Thyroid gland (tissue), 7 donors: ENCODE measurements around a stretch of chr1.

- PRO-cap, 2 experiments, result no peak in any of the 2 experiments
- RAMPAGE, long total RNA, 5 experiments, result no peak in any of the 5 experiments
Observed at GRCh38 chr1:226942935-226943739, 3.0 kb downstream of the COQ8A start.

DNA sequence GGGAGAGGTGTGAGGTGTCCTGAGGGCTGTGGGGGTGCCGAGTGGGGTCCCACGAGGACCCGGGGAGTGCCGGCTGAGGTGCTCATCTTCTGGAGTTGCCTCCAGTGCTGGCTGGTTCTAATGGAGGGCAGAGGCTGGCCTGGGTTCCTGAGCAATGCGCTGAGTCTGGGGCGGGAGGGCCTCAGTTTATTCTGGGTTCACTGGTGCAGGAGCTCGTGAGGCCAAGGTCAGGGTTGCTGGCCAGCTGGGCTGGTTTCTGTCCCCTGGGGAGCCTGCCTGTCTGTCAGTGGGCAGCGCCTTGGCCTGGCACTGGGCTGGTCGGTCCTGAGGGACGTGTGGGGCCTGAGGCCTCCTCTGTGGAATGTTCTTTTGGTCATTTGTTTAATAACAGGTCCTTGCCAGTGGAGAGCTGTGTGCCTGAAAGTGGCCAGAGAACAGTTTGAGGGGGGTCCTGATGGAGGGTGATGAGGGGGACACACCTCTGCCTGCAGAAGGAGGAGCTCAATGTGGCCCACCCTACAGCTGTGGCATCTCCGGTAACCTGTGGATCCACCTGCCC, 34.4 kb downstream of the COQ8A start:
- PRO-cap, 2 experiments, result no peak in any of the 2 experiments
- RAMPAGE, long total RNA, 5 experiments, result no peak in any of the 5 experiments

DNA sequence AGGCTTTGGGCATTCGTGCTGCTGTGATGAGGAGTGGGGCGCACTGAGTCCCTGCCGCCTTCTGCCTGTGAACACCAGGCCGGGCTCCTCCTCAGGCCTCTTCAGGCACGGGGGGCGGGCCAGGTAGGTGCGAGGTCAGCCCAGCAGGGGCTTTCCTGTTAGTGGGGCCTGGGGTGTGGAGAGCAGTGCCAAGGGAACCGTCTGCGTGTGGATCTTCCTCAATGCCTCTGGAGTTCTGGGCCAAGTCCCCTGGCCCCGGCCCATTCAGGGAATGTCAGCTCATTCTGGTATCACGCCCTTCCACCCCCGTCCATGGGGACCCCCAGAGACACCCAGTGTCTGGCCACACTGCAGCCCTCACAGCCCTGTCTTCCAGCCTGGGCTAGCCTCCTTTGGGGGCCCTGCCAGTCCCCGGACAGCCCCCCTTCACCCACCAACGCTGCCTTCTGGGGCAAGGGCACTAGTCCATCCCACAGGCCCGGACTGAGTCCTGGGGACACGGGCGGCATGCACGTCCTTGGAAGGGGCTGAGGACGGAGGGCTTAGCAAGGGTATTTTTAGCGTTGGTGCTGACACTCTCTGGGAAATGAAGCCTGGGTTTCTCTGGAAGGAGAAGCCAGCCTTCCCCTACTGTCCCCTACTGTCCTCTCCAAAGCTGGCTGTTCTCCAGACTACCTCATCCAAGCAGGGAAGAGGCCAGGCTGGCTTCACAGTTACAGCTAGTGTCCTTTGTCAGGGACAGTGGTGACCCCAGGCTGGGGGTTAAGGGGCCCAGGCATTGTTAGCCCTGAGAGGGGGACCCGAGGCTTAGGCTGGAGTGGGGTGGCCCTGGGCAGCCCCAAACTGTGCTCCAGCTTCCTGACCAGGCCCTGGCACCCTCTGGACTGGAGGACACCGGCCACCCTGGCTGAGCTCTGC, 39.4 kb downstream of the COQ8A start:
- PRO-cap, 2 experiments, result no peak in any of the 2 experiments
- RAMPAGE, long total RNA, 5 experiments, result no peak in any of the 5 experiments

GRCh38 chr1:227034285-227034938, 94.3 kb downstream of the COQ8A start:
- PRO-cap, 2 experiments, result no peak in any of the 2 experiments
- RAMPAGE, long total RNA, 5 experiments, result no peak in any of the 5 experiments

- PRO-cap, 2 experiments, result no peak in any of the 2 experiments
- RAMPAGE, long total RNA, 5 experiments, result no peak in any of the 5 experiments
Observed at GRCh38 chr1:227058081-227058822, 118.2 kb downstream of the COQ8A start.

DNA sequence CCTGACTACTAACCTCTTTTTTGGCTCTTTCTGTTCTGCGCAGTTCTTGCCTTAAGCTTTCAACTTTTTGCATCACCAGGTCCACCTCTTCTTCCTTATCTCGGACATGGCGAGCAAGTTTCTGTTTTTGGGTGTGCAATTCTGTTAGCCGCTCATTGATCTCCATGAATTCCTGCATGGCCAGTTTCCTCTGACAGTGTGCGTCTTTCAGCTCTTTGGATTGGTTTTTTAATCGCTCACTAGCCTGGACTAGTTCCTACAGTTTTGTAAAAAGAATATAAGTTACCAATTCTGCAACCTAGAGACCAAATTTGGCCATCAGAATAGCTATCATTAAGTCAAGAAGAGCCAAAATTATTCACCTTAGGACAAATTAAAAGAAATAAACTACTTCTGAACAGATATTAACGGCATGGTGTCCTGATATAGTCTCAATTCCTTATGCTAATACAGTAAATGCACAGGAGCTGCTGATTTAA, 172.6 kb downstream of the COQ8A start:
- PRO-cap, 2 experiments, result no peak in any of the 2 experiments
- RAMPAGE, long total RNA, 5 experiments, result no peak in any of the 5 experiments

- PRO-cap, 2 experiments, result peak in 2 of 2 experiments; most common plus-strand start chr1:227559126 (in 2); most common minus-strand start chr1:227558952 (in 2)
- RAMPAGE, long total RNA, 5 experiments, result no peak in any of the 5 experiments
Observed at GRCh38 chr1:227558844-227559408, 4.4 kb upstream of the ZNF678 start.

DNA sequence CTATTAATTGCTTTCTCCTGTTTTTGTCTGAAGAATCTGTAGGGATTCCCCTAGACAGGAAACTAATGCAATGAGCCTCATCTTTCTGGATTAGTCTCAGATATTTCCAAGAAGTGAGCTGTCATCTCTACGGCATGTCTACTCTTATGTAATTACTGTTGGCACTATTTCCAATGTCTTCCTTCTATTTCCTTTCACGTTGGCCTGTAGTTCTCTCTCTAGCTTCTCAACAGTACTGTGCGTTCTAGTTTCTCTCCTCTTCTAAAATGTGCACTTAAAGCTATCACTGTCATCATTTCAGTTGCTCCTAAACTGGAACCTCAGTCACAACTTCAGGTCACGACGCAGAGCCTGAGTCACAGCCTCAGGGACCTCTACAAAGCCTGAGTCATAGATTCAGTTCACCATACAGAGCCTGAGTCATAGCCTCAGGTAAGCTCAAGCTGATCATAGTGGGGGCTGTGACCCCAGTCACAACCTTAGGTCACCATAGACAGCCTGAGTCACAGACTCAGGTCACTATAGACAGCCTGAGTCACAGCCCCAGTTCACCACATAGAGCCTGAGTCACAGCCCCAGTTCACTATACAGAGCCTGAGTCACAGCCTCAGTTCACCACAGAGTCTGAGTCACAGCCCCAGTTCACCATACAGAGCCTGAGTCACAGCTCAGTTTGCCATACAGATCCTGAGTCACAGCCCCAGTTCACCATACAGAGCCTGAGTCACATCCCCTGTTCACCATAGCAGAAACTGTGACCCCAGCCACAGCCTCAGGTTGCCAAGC, 13.1 kb downstream of the WNT9A start:
- PRO-cap, 2 experiments, result no peak in any of the 2 experiments
- RAMPAGE, long total RNA, 5 experiments, result no peak in any of the 5 experiments

- PRO-cap, 2 experiments, result peak in 2 of 2 experiments; most common plus-strand start chr1:228082893 (in 1); most common minus-strand start chr1:228083063 (in 2)
- RAMPAGE, long total RNA, 5 experiments, result start-site peak on the plus strand in 1 of 5 experiments, at chr1:228083060-228083150 at its widest, 59 reads per replicate
Observed at GRCh38 chr1:228082849-228083849, 641 bp downstream of the ARF1 start.

GRCh38 chr1:228087145-228087816, 4.8 kb downstream of the ARF1 start:
- PRO-cap, 2 experiments, result no peak in any of the 2 experiments
- RAMPAGE, long total RNA, 5 experiments, result no peak in any of the 5 experiments

DNA sequence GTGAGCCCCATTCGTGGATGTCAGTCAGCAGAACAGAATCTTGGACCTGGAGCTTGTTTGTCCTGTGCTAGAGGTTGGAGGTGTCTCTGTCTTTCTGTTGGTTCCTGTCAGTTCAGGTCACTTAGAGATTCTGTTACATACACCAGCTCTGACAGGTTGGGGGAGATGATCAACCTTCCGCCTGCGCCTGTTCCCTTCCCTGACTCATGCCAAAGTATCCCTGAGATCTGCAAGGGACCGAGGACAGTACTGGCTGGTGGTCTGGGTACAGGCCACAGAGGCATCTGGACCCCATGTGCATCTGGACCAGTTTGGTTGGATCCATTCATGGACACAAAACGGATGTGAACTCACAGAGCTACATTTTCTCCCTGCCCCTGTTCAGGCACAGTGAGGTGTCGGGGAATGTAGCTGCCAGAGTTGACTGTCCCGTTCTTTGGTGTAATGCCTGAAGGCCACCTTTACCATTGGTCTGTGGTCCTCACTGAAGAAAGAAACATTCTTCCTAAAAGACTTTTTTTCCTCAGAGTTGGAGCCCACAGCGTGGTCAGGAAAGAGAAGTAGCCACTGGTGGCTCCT, 10.1 kb downstream of the ARF1 start:
- PRO-cap, 2 experiments, result no peak in any of the 2 experiments
- RAMPAGE, long total RNA, 5 experiments, result no peak in any of the 5 experiments

- PRO-cap, 2 experiments, result no peak in any of the 2 experiments
- RAMPAGE, long total RNA, 5 experiments, result no peak in any of the 5 experiments
Observed at GRCh38 chr1:228093079-228093710, 9.9 kb downstream of the C1orf35 start.

DNA sequence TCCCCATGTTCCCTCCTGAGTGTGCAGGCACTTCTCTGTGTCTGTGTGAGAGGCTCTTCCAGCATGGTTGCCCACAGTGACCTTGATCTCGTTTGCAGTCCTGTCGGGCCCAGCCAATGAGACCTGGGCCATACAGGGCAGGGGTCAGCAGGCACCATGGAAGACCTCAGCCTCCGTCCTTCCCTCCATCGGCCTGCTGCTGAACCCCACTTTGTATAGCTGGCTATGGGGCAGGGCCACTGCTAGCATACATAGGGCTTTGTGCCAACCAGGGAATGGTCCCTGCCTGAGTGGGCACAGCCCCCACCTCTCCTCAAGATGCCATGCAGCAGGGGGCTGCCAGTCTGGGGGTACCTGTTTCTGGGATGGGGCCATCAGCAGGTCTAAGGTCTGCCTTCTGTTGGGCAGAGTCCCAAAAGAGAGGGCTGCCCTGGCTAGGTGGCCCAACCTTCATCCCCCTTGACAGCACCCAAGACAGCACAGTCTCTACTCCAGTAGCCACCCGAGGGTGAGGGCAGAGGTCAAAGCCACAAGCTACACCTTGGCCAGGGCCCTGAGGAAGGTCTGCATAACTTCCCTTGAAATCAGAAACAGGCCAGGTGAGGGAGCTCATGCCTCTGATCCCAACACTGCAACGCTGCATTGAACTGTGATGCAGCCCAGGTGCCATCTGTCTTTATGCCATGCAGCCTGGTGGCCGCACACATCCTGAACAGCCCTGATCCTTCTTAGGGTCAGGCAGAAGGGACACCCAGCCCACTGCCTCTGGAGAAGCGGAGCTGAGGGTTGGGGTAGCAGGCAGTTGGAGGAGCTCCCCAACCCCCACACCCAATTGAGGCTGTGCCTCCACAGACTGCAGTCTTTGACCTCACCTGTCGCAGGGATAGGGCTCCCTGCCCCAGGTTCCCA, 3.5 kb downstream of the C1orf35 start:
- PRO-cap, 2 experiments, result no peak in any of the 2 experiments
- RAMPAGE, long total RNA, 5 experiments, result no peak in any of the 5 experiments

GRCh38 chr1:228120687-228121744, 11.9 kb upstream of the MRPL55 start:
- PRO-cap, 2 experiments, result no peak in any of the 2 experiments
- RAMPAGE, long total RNA, 5 experiments, result no peak in any of the 5 experiments

- PRO-cap, 2 experiments, result no peak in any of the 2 experiments
- RAMPAGE, long total RNA, 5 experiments, result no peak in any of the 5 experiments
Observed at GRCh38 chr1:228209029-228209640, 1.3 kb downstream of the OBSCN start.

- PRO-cap, 2 experiments, result no peak in any of the 2 experiments
- RAMPAGE, long total RNA, 5 experiments, result no peak in any of the 5 experiments
Observed at GRCh38 chr1:228275220-228275714, 67.4 kb downstream of the OBSCN start.

GRCh38 chr1:228303592-228304083, 95.8 kb downstream of the OBSCN start:
- PRO-cap, 2 experiments, result no peak in any of the 2 experiments
- RAMPAGE, long total RNA, 5 experiments, result no peak in any of the 5 experiments

DNA sequence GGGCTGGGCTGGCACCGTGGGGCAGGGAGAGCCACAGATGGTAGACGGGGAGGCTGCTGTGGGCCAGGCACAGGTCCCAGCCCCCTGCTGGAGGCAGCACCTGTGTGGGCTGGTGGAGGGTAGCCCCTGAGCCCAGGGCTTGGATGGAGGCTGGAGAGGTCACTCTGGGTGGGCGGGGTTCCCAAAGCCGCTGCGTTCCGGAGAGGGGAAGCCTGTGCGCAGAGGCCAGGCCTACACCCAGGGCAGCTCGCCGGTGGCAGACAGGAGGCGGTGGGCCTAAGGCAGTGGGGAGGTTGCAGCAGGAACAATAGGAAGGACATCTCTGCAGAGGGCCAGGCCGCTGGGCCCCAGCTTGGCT, 53.4 kb downstream of the TRIM11 start:
- PRO-cap, 2 experiments, result no peak in any of the 2 experiments
- RAMPAGE, long total RNA, 5 experiments, result no peak in any of the 5 experiments

DNA sequence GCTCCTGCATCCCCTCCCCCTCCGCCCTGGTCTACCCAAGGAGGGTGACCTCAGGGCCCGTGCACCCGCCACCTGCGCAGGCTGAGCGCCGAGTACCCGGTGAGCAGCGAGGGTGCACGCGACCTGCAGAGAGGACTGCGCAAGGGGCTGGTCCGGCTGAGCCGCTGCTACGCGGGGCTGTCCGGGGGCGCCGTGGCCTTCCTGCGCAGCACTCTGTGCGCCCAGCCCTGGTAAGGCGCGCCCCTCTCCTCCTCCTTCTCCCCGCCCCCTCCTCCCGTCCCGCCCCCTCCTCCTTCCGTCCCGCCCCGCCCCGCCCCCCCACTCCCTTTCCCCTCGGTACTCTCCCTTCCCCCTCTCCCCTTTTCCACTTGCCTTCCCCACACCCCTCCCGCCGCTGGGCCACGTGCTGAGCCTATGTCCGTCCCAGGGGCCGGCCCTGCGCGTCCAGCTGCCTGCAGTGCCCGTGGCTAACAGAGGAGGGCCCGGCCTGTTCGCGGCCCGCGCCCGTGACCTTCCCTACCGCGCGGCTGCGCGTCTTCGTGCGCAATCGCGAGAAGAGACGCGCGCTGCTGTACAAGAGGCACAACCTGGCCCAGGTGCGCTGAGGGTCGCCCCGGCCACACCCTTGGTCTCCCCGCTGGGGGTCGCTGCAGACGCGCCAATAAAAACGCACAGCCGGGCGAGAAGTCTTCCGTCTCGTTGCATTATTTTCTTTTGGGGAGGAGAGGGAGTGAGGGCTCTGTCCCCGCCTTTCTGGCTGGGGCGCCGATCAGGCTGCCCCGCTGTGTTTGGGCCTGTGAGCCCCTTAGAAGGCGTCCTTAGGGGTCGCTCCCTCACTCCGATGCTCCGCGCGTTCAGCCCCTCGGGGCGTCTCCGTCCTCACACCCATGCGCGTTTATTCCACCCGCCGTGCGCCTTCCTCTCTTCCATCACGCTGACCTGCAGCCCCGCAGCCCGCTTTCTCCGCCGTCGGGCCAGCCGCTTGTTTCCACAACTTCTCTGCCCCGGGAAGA, 28.1 kb downstream of the TRIM11 start:
- PRO-cap, 2 experiments, result peak in 2 of 2 experiments; most common plus-strand start position 443 of the sequence (in 1); most common minus-strand start position 549 of the sequence (in 2)
- RAMPAGE, long total RNA, 5 experiments, result start-site peak on the minus strand in 2 of 5 experiments, centred at positions 228 to 232 of the sequence, 13 to 53 reads per replicate

DNA sequence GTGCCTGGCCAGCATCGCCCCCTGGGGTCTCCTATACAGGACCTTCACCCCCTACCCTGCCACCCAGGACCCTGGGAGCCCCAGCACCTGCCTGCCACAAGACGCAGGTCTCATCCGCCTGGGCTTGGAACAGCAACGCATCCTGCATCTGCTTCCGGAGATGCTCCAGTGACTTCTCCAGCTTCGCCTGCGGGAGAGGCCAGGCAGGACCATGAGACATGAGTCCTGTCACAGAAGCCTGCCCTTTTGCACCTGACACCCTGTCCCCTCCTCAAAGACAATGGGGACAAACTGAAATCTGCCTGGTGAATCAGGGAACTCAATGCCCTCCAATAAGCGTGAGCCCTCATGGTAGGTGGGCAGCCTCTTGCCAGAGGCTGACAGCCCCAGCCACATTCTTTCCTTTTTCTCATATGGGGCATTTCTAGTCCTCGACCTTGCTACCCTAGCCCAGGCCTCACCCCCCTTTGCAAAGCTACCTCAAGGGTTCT, 4.6 kb downstream of the TRIM11 start:
- PRO-cap, 2 experiments, result no peak in any of the 2 experiments
- RAMPAGE, long total RNA, 5 experiments, result no peak in any of the 5 experiments